Placental pericyte (primary cell): ENCODE measurements around the genes WDR55, PCDHB3, PCDHB7, PCDHB16 and PCDHGB2.

DNA sequence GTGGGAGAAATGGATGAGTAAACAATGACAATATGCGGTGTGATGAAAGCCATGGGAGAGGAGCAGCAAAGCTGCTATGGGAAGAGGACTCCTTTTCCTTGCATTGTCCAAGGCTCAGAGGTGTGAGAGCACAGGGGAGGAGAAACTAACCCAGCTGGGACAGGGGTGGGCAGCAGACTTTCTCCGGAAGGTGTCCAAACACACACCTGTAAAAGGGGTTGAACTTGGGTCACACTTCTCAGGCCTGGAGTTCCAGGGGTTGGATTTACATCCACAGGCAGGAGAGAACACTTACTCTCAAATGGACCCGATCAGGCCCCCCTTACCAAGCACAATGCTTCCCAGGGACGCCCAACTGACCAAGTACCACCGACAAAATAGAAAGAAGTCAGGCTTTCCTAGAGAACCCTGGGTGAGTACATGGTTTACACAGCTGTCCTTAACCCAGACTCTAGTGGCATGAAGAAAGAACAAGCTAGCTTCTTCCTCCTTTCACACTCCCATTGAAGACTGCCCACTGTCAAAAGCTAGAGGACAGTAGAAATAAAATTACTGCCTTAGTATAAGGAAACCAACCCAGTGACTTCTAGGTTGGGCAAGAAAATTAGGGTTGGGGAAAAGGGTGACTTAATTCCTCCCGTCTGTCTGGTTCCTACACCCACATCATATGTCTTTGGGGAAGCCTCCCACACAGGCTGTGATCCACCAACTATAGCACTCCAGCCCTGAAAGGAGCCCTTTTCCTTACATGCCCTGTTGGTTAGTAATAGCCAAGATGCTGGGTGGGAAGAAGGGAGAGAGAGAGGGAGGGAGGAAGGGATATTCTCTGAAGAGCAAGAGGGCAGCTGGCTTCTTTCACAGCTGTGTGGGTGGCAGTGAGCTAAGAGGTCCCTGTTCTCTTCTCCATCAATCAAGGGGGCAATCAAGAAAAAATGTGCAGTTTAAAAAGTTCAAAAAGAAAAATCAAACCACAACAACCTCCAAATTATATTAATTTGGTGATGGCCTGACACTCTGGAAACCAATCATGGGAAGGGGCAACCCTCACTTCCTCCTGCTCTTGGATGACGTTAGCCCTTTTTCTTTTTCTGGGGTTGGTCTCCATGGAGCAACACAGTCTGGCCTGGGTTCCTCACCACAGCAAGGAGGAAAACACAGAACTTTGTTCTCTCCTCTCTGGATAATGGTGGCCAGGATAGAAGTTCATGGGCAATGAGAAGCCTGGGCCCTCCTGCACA, 21.7 kb upstream of the PFDN1 start:
- CAGE, long polyA plus RNA: no peak

DNA sequence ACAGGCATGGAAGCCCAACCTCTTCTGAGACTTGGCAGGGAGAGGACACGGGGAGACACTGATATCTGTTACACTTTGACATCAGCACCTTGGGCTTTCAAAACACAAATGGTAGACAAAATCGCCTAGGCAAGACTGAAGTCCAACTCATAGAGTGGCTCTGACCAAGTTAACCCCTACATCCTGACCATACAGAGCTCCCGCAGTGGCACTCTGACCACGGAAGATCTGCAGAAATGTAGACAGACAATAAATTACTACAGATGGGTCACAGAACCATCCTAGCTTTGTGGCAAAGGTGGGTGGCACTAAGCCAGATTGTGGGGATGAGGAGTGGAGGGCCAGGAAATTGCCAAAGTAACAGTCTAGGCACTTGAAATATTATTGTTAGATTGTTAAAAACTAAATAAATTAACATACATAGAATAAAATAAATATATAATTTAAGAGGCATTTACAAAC, 13.1 kb downstream of the HBEGF start:
- CAGE, long polyA plus RNA: no peak

DNA sequence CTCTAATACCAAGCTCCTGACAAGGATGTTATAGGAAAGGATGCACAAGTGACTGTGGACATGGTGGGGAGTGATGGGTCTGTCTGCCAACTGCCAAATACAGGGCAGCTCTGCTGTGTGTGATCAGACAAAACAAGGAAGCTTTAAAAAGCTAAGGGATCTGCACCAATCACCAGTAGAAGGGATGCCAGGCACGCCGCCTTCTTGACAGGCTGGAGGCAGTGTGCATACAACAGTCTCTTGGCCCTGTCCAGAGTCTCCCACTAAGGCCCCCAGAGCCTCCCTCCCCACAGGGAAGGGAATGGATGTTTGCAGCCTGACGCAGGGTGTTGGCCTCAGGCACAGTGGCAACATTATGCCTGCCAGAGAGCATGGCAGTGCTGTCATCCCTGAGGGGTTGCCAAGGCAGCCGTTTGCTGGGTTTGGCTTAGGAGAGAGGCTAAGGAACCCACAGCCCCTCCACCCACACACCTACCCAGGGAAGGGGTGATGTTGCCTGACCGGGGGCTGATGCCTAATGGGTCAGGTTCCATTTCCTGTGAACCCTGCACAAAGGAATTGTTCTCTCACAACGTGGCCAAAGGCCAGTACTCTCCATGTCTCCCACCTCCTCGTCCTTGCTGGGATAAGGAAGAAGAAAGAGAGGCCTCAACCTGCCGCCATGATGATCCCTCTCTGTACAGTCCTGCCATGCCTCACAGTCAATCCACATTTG, 4.8 kb downstream of the HBEGF start:
- CAGE, long polyA plus RNA: no peak

DNA sequence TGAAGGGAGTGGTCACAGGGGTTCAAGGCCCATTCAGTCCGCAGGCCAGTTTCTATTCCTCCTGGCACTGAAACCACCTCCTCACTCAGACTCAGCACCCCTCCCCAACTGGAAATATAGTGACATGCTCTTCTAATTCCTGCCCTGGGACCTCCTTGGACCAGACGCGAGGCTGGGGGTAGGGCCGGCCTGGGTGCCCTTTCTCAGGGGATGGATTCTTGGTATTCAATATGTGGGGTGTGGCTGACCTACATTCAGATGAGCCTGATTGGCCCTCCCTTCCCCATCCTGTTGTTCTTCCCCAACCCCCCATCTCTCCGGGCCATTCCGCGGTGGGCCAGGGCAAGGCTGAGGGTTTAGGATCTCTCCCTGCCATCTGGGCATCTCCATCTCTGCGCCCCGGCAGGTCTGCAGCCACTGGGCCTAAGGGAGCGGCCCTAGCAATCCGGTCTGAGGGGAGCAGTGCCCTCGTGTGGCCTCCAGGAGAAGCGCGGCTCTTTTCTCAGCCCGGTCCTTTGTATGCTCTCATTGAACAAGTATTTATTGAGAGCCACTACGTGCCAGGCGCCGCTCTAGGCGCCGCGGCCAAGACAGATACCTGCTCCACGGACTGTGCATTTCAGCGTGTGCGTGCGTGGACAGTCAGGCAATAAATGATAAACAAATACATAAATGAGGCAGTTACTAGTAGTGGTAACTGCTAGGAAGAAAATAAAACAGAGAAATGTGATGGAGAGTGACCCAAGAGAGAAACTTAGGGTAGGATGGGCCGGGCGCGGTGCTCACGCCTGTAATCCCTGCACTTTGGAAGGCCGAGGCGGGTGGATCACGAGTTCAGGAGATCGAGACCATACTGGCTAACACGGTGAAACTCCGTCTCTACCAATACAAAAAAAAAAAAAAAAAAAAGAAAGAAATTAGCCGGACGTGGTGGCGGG, 2.4 kb upstream of the SLC4A9 start:
- CAGE, long polyA plus RNA: no peak

GRCh38 chr5:140509556-140510306, 37.7 kb upstream of the EIF4EBP3 start:
- CAGE, long polyA plus RNA: no peak

DNA sequence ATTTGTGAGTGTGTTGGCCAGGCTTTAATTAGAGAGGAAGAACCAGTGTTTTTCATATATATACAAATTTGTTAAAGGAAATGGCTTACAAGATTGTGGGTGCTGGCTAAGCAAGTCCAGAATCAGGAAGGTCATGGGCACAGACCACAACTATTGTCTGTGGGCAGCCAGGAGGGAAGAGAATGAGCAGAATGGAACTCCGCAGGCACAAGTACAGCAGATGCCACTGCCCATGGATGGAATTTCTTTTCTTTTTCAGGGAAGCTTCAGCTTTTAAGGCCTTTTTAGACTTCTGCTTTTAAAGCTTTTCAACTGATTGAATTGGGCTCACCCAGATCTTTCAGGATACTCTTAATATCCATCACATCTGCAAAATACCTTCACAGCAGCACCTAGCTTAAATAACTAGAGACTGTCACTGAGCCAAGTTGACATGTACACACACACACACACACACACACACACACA, 24.6 kb downstream of the SLC35A4 start:
- CAGE, long polyA plus RNA: no peak

GRCh38 chr5:140644274-140645086, 3.0 kb downstream of the NDUFA2 start:
- CAGE, long polyA plus RNA: no peak

- CAGE, long polyA plus RNA: no peak
Observed at GRCh38 chr5:140664566-140665282, at the start of gene WDR55. WDR55 (plus strand) TSS chr5:140664904.

DNA sequence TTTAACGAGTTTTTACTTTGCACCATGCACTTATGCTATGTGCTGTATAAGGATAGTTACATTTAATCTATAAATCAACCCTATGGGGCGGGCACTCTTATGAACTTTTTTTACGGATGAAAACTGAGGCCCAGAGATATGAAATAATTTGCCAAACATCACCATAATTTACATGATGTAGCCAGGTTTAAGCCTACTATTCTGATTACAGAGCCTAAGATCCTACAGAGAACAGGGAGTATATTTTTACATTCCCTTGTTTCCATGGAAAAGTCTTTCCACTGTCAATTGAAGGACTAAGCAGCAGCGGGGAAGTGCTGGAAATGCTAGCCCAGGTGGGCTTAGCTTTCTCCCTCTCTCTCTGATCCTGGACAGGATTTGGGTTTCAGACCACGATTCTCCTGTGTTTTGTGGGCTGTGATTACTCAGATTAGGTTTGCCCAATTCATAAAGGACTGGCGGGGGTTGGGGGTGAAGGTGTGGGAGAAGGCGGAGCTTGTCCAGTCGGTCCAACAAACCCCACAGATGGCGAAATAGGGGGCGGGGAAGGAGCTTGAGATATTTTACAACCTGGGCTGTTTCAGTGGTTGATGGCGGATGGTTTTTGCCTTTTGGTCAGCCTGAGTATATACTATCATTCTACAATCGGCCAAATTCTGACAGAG, 35.0 kb downstream of the PCDHAC2 start:
- CAGE, long polyA plus RNA: no peak

GRCh38 chr5:141084302-141085306, 9.8 kb upstream of the PCDHB2 start:
- CAGE, long polyA plus RNA: no peak

GRCh38 chr5:141099981-141100610, at the start of gene PCDHB3:
PCDHB3 (plus strand) TSS chr5:141100473.
- CAGE, long polyA plus RNA: no peak

GRCh38 chr5:141172329-141172958, at the start of gene PCDHB7:
PCDHB7 (plus strand) TSS chr5:141172644.
- CAGE, long polyA plus RNA: no peak

GRCh38 chr5:141182246-141182870, at the start of gene PCDHB16:
PCDHB16 (plus strand) TSS chr5:141182387.
- CAGE, long polyA plus RNA: no peak

- CAGE, long polyA plus RNA: no peak
Observed at GRCh38 chr5:141339090-141339289, 430 bp downstream of the PCDHGA2 start.

- CAGE, long polyA plus RNA: no peak
Observed at GRCh38 chr5:141359739-141360676, at the start of gene PCDHGB2. PCDHGB2 (plus strand) TSS chr5:141359994.

GRCh38 chr5:141374045-141374410, 337 bp downstream of the PCDHGA6 start:
- CAGE, long polyA plus RNA: no peak

DNA sequence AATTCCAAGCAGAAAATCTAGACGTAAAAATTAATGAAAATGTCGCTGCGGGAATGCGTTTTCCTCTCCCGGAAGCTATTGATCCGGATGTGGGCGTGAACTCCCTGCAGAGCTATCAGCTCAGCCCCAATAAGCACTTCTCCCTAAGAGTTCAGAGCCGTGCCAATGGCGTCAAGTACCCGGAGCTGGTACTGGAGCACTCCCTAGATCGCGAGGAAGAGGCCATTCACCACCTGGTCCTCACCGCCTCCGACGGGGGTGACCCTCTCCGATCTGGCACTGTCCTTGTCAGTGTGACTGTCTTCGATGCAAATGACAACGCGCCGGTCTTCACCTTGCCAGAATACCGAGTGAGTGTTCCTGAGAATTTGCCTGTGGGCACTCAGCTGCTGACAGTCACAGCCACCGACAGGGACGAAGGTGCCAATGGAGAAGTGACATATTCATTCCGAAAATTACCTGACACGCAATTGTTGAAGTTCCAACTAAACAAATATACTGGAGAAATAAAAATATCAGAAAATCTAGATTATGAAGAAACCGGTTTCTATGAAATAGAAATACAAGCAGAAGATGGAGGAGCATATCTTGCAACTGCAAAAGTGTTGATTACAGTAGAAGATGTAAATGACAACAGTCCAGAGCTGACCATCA, 922 bp downstream of the PCDHGA10 start:
- CAGE, long polyA plus RNA: no peak

DNA sequence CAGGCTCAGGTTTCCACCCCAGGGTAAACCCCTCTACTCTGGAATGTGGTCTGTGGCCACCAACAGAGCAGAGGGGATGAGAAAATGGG, 25.5 kb downstream of the PCDHGC5 start:
- CAGE, long polyA plus RNA: no peak

- CAGE, long polyA plus RNA: no peak
Observed at GRCh38 chr5:141528106-141529078, 39.5 kb downstream of the PCDHGC5 start.

GRCh38 chr5:141529495-141529810, 40.6 kb downstream of the PCDHGC5 start:
- CAGE, long polyA plus RNA: no peak